Adrenal gland (tissue), 7 donors: ENCODE measurements around a stretch of chr3.

GRCh38 chr3:71568195-71568431 lies 15.4 kb downstream of the FOXP1 start:
- PRO-cap, 3 experiments: no peak in any of the 3 experiments
- RAMPAGE, long total RNA, 4 experiments: no peak in any of the 4 experiments

GRCh38 chr3:71721444-71722449 lies 3.5 kb downstream of the EIF4E3 start:
- PRO-cap, 3 experiments: no peak in any of the 3 experiments
- RAMPAGE, long total RNA, 4 experiments: no peak in any of the 4 experiments
- RRBS: no CpG with 5 or more reads among the region's 10 CpGs

GRCh38 chr3:72144777-72145245 lies 359.9 kb upstream of the PROK2 start:
- PRO-cap, 3 experiments: no peak in any of the 3 experiments
- RAMPAGE, long total RNA, 4 experiments: no peak in any of the 4 experiments
- RRBS: no CpG with 5 or more reads among the region's 8 CpGs

DNA sequence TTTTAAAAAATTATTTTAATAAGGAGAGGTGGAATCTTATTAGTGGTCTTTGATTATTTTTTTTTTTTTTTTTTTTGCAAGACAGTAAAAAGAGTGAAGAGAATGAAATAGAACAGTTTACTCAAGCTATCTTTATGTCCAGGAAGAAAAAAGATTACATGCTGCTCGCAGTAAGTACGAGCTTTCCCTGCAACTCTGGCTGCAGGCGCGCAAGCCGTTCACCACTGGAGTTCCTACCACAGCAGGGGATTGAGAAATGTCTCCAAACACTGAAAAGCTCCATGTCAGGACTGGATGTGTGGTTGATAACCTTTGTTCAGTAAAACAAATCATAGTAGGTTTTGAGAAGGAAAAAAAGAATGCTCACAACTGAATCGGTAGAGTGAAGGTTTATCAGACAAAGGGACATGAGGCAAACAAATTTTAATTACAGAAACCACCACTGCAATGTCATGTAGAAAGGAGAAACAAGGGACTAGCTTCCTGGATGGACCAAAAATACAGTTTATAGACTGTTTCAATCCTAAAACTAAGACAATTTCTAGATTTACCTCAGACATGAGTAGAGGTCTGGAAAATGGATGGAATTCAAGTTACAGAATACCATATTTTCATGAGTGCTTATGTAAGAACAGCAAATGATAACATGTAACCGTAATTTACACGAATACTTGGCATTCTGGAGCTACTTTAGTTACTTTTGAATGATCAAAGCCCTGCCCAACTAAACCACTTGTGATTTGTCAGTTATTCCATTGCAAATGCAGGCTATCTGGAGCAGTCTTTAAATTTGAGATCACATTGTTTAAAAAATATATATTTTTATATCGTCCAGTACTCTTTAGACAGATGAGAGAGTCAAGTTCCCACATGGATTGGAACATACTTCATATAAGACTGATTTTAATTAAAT lies 471.1 kb downstream of the SHQ1 start:
- PRO-cap, 3 experiments: no peak in any of the 3 experiments
- RAMPAGE, long total RNA, 4 experiments: no peak in any of the 4 experiments
- RRBS: no CpG with 5 or more reads among the region's 9 CpGs

DNA sequence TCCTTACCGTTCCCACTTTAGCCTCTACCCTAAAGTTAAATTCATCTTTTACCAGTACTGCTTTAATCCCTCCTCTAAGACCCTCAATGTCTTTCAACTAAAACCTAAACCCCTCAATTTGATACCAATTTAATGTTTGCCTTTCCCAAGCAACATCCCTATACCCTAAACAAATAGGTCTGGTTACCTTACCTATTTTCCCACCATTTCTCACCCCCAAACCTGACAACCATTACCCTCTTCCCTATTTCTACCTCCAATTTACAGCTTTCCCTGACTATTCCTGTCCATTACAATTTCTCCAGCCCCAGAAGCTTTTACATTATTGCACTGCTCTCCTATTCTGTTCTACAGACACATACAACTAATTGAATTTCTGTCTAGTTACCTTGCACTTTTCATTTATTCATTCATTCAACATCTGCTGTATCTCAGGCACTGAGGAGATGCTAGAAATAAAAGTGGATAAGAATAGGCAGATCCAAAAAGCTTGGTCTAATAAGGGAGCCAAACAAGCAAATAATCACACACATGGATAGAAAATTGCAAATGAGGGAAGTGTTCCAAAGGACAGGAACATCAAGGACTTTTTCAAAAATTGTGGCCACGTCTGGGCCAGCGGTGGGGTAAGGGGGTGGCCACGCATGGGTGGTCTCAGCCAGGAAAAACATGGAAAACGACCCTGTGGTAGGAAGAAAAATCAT lies 442.7 kb downstream of the SHQ1 start:
- PRO-cap, 3 experiments: no peak in any of the 3 experiments
- RAMPAGE, long total RNA, 4 experiments: no peak in any of the 4 experiments
- RRBS: no CpG with 5 or more reads among the region's 5 CpGs

GRCh38 chr3:72523409-72523841 lies 324.8 kb downstream of the SHQ1 start:
- PRO-cap, 3 experiments: no peak in any of the 3 experiments
- RAMPAGE, long total RNA, 4 experiments: no peak in any of the 4 experiments
- RRBS: no CpG with 5 or more reads among the region's 6 CpGs

GRCh38 chr3:72738283-72739467 lies 109.6 kb downstream of the SHQ1 start:
- PRO-cap, 3 experiments: peak in 3 of 3 experiments; most common plus-strand start chr3:72738906 (in 1); most common minus-strand start chr3:72738808 (in 1)
- RAMPAGE, long total RNA, 4 experiments: no peak in any of the 4 experiments
- RRBS: 5% methylated on average over 18 of the region's 63 CpGs

DNA sequence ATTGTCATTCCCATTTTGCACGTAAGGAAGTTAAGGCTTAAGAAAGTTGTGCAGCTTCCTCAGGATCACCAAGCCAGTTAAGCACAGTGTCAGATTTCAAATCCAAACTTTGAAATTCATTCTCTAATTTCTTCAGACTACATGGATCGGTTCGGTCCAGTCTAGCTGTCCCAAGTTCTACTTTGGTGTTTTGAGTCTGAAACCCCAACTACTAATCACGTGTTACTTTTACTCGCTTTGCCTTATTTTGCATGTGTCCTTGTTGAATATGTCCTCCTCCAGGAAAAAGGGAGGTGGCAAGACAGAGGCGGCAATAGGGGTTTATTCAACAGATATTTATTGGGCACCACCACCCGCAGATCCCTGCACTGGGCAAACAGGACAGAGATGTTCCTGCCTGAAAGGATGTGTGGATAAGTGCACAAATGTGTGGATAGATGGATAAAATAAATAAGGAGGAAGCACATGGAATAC lies 477 bp upstream of the GXYLT2 start:
- PRO-cap, 3 experiments: peak in 1 of 3 experiments; most common plus-strand start position 126 of the sequence (in 1)
- RAMPAGE, long total RNA, 4 experiments: no peak in any of the 4 experiments
- RRBS: no CpG with 5 or more reads among the region's 7 CpGs

DNA sequence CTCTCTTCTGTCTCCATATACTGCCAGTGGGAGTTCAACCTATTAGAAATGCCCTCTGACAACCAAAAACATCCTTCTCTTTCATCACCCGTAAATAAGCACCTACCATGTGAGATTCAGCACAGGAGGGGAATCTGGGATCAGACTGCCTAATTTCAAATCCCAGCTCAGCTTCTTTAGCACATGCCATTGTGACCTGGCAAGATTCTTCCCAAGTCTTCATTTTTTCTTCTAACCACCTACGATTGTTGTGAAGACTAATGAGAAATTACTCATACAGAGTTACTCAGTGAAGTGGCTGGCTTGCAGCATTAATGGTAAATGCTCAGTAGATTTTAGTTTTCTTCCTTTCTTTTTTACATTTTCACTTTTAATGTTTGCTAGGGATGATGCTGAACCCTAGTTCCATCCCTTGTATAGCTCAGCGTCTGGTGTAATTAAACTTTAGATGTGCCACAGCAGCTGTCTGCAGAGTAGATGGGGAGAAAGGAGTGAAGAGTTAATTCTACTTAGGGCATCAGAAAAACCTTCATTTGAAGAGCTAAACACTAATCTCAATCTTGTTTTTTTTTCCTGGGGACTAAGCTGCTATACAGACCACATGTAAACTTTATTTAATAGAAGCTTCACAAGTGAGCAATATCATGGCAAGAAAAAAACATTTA lies 176.6 kb downstream of the PDZRN3 start:
- PRO-cap, 3 experiments: no peak in any of the 3 experiments
- RAMPAGE, long total RNA, 4 experiments: no peak in any of the 4 experiments
- RRBS: no CpG with 5 or more reads among the region's 3 CpGs

GRCh38 chr3:73503818-73504039 lies 121.0 kb downstream of the PDZRN3 start:
- PRO-cap, 3 experiments: no peak in any of the 3 experiments
- RAMPAGE, long total RNA, 4 experiments: no peak in any of the 4 experiments
- RRBS: no CpG with 5 or more reads among the region's 4 CpGs

DNA sequence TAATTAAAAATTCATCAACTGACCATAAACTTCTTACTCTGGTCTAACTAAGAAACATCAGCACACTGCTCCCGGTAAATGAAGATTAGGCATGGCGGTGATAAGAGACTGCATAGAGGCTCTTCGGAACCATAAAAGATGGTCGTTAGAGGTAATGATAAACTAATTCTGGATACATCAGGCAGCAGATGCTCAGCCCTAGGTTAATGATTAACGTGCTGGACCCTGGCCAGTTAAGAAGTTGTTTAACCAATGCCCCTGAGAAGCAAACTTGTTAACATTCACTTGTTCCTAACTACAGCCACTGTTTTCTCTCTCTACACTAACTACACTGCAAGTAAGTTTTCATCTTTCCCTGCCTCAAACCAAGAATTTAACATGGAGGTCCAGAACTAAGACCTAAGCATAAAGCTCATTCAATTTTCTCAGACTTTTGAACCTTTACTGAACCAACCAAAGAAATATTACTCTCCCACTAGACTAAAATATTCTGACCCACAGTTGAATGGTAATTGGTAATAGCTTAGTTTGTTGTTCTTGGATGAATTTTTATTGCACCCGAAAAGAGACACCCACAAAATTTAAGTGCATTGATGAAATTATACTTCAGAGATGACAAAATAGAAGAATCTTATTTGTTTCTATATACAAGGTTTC lies 111.3 kb downstream of the PDZRN3 start:
- PRO-cap, 3 experiments: no peak in any of the 3 experiments
- RAMPAGE, long total RNA, 4 experiments: no peak in any of the 4 experiments
- RRBS: no CpG with 5 or more reads among the region's 6 CpGs

DNA sequence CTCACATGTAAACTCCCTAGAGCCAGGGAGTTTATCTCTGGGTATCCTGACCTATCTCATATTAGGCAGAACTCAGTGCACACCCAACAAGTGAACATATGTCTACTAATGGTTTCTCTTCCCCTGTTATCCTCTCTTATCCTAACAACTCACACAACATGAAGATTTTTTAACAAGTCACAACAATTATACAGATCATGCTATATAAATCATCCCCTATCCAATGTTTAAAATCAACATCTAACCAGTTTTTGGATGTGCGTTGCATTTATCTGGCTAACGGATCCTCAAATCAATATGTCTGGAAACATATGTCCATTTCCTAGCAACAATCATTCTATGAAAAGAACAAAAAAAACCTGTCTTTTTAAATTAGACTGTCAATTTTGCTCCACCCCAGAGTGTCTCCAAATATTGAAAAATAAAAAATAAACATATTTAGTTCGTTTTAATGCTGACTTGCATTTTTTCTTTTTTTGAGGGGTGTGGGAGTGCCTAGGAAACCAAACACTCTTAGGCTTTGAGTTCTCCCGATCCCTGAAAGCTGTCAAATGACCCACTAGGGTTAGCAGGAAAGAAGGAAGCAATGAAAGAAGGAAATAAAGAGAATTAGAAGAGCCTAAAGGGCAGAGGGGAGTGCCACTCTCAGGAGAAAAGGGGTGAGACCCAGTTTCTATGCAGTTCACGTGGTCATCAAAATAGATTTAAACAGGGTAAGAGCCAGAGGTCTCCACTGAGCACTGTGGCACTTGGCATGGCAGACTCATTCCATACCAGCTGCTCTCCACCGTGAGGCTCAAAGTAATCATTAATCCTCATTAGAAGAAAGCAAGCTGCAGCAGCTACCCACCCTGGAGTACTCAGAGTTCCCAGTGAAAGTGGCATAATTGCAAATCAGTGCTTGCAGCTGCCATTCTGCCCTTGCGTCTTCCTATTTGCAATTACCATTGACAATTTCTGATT lies 32.6 kb downstream of the PDZRN3 start:
- PRO-cap, 3 experiments: no peak in any of the 3 experiments
- RAMPAGE, long total RNA, 4 experiments: no peak in any of the 4 experiments
- RRBS: no CpG with 5 or more reads among the region's 7 CpGs

DNA sequence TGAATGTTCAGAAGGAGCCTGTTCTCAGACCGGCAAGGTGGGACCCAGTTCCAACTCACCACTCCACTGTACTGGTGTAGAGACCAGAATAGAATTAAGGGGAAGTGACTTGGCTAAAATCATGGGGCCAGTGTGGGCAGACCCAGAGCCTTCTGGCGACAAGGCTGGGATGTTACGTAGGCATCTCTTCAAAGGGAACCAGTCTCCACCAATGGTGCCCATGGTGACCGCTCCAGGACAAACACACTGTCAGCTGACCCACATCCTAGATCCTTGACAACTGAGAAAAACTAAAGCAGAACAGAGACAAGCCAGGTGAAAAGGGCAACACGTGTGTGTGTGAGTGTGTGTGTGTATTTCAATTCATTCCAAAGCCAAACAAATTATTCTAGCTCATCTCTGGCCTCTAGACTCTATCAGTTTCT lies 321.7 kb upstream of the FRG2C start:
- PRO-cap, 3 experiments: no peak in any of the 3 experiments
- RAMPAGE, long total RNA, 4 experiments: no peak in any of the 4 experiments
- RRBS: no CpG with 5 or more reads among the region's 5 CpGs

- PRO-cap, 3 experiments: no peak in any of the 3 experiments
- RAMPAGE, long total RNA, 4 experiments: no peak in any of the 4 experiments
- RRBS: no CpG with 5 or more reads among the region's 18 CpGs
Observed at GRCh38 chr3:75361981-75362472, 302.1 kb upstream of the FRG2C start.

GRCh38 chr3:75453136-75453866 lies 210.8 kb upstream of the FRG2C start:
- PRO-cap, 3 experiments: no peak in any of the 3 experiments
- RAMPAGE, long total RNA, 4 experiments: no peak in any of the 4 experiments
- RRBS: no CpG with 5 or more reads among the region's 15 CpGs

GRCh38 chr3:75504555-75505427 lies 159.3 kb upstream of the FRG2C start:
- PRO-cap, 3 experiments: no peak in any of the 3 experiments
- RAMPAGE, long total RNA, 4 experiments: no peak in any of the 4 experiments
- RRBS: no CpG with 5 or more reads among the region's 18 CpGs

GRCh38 chr3:77040216-77040308 lies 163 bp downstream of the ROBO2 start:
- PRO-cap, 3 experiments: no peak in any of the 3 experiments
- RAMPAGE, long total RNA, 4 experiments: no peak in any of the 4 experiments
- RRBS: no CpG with 5 or more reads among the region's 3 CpGs

GRCh38 chr3:78378626-78378948 lies 1338.7 kb downstream of the ROBO2 start:
- PRO-cap, 3 experiments: no peak in any of the 3 experiments
- RAMPAGE, long total RNA, 4 experiments: no peak in any of the 4 experiments
- RRBS: no CpG with 5 or more reads among the region's 2 CpGs

DNA sequence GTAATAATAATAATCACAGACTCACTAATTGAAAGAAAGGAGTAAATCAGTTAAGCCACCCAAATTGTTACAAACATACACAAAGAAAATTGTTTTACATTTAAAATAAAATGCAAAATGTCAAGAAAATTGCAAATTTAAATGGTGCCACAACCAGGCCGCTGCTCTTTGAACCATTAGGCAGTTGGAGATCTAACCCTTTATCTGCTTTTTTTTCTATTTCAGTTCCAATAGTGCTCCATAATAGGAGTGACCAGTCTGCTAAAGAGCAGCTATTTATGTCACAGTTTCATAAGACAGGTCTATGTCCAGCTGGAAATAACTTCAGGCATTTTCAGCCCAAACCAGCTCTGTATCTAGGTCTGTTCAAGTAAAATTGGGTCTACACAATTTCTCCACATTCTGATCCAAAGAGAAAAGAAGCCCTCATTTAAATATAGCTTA lies 887.3 kb downstream of the ROBO1 start:
- PRO-cap, 3 experiments: no peak in any of the 3 experiments
- RAMPAGE, long total RNA, 4 experiments: no peak in any of the 4 experiments
- RRBS: no CpG with 5 or more reads among the region's 1 CpG

GRCh38 chr3:81062509-81062824 lies 699.0 kb downstream of the GBE1 start:
- PRO-cap, 3 experiments: no peak in any of the 3 experiments
- RAMPAGE, long total RNA, 4 experiments: no peak in any of the 4 experiments
- RRBS: no CpG with 5 or more reads among the region's 5 CpGs